ENCODE measurements around a stretch of chr18.

- RRBS = no CpG with 5 or more reads among the region's 2 CpGs
Observed at GRCh38 chr18:21056753-21057429, 54.7 kb downstream of the ROCK1 start.

GRCh38 chr18:21111900-21112178 lies 226 bp upstream of the ROCK1 start:
- RRBS = 5% methylated on average over 6 of the region's 19 CpGs

DNA sequence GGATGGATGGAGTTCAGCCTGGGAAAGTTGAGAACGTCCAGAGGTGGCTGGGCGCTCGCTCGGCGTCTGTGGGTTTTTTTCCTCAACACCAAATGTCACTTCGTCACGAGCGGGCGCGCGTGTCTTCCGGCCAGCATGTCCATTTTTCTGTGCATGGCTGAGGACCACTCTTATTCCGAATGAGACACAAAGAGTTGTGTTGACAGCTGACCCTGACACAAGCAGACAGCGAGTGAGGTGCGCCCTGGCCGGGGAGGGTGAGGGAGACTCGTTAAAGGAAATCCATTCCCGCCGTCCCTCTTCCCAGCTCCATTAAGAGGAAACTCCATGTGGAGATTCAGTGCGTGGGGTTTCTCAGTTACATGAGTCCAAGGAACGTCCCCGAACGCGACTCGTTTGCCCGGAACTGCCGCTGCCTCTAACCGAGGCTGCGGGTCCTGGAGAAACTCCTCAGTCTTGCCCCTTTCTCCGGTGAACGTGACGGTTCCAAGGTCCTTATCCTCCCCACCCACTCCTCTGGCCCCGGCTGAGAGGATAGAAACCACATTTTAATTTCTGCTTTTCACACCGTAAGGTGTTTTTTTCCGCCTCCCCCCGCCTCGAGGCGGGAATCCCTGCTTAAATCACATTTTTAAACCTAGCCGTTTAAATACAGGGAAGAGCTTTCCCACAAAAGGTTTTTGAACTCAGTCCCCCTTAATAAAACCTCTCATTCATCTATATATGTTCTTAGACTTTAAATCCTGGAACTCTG lies 1.1 kb downstream of the GREB1L start:
- RRBS = 22% methylated on average over 8 of the region's 39 CpGs

- RRBS = no CpG with 5 or more reads among the region's 2 CpGs
Observed at GRCh38 chr18:21529412-21529987, 71.0 kb downstream of the ESCO1 start.

- RRBS = 0% methylated on average over 1 of the region's 13 CpGs
Observed at GRCh38 chr18:21741884-21742247, 1.3 kb downstream of the MIB1 start.

- RRBS = no CpG with 5 or more reads among the region's 5 CpGs
Observed at GRCh38 chr18:21811906-21812838, 71.6 kb downstream of the MIB1 start.

DNA sequence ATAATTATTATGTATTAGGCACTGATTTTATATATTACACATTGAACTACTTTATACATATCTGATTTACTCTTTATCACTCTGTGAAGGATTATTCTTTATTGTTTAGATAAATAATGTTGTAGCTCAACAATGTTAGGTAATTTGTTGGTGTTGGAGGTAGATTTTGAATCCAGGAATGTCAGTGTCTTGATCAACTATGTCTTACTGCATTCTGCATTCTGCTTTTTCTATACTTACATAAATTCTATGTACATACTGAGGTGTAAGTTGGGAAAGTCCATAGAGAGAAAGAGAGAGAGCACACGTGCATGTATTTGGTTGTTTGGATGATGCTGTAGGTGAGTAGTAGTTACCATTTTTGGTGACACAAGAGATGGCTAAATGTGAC lies 111.4 kb downstream of the MIB1 start:
- RRBS = no CpG with 5 or more reads among the region's 1 CpG

DNA sequence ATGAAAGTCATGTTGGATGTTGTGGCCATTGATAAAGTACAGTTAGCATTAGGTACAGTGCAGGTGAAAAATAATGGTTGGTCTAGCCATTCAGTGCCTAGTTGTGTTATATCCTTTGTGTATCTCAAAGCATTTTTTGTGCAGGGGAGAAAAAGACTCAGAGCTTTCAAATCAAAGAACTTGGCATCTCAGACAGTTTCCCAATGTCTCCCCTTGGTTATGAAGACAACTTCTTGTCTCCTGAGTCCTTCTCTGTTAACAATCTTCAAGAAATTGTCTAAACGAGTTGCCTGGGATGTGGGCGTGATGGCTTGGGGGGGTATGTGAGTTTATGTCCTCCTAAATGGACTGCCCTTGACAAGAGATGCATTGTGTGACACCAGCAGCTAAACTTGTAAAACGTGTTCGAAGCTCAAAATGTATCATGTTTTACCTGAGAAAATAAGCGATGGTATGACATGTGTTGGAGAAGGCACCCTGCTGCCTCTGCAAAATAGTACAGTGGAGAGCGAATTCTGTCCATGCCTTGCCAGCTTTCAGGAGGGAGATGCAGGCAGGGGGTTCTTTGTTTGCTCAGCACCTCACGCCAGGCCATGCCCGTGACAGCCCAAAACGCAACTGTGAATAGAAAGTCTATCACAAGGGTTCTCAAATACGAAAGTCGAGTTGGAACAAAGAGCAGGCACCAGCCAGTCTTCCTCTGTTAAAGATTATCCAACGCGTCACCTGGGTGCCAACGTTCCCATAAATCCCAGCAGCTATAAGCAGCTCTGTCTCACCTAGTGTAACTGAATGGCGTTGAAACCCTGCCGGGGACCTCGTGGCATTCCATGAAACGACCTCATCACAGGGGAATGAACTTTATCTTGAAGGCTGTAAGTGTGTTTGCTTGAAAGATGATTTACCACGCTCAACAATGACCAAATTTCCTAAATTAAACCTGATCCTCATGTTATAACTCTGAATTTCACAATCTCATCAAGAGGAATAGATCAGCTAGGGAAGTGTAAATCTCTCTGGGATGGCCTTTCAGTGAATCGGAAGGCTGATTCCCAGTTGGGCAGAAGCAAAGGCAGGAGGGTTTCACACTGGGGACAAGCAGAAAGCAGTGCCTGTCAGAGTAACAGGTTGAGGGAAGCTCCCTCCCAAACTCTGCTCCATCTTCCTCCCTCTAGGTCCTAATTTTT lies 85.0 kb upstream of the GATA6 start:
- RRBS = no CpG with 5 or more reads among the region's 20 CpGs

- RRBS = no CpG with 5 or more reads among the region's 5 CpGs
Observed at GRCh38 chr18:22339844-22340321, 77.8 kb downstream of the CTAGE1 start.

DNA sequence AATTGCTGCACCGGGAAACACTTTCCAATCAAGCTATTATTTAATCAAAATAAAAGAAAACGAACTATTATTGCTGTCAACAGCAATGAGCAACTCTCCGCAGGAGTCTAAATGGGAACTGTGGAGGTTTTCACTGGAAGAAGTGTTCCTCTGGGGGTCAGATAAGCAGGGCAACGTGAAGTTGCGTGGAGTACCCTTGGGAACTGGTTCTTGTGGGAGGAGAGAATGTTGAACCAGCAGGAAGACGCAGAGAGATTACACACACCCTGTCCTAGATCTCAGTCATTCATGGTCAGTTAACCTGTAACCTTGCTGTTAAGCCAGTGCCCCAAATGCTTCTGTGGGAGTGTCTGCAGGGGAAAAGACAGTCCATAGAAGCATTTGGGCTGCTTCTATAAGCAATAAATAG lies 20.4 kb upstream of the CABLES1 start:
- RRBS = no CpG with 5 or more reads among the region's 6 CpGs

- RRBS = no CpG with 5 or more reads among the region's 18 CpGs
Observed at GRCh38 chr18:23133803-23134755, 1.2 kb upstream of the CABLES1 start.

DNA sequence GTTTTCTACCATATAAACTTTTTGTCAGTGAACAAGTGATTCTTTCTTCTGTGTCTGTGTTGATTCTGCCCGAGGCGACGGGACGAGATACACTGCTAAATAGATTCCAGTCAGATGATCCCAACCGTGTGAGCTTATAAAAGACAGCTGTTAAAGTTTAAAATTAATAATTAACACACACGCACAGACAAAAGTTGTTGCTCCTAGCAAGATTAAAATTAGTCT lies 24.2 kb downstream of the CABLES1 start:
- RRBS = no CpG with 5 or more reads among the region's 6 CpGs

GRCh38 chr18:23253448-23254163 lies 118.3 kb downstream of the CABLES1 start:
- RRBS = no CpG with 5 or more reads among the region's 14 CpGs

GRCh38 chr18:23466298-23466854 lies 13.3 kb downstream of the RIOK3 start:
- RRBS = no CpG with 5 or more reads among the region's 3 CpGs

DNA sequence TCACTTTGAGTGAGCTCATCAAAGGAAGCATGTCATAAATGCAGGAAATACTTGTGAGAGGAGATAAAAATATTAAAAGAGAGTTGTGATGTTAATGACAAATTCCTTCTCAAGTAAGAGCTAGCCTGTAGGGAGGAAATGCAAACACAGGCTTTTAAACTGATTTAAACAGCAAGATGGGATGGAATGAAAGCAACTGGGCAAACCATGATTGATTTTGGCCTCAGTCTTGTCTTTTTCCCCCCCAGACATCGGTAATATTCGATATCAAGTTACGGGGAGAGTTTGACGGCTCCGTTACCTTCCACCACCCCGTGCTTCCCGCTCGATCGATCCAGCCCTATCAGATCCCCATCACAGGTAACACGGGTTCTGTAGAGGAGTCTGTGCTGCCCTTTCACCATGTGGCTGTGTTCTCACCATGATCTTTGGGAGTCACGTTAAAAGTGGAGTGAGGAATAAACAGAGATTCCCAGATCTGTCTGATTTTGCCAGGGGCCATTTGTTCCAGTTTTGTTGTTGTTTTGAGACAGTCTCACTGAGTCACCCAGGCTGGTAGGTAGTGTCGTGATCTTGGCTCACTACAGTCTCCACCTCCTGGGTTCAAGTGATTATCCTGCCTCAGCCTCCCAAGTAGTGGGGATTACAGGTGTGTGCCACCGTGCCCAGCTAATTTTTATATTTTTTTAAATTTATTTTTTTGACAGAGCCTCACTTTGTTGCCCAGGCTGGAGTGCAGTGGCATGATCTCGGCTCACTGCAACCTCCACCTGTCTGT lies 16.8 kb downstream of the RMC1 start:
- RRBS = no CpG with 5 or more reads among the region's 14 CpGs

DNA sequence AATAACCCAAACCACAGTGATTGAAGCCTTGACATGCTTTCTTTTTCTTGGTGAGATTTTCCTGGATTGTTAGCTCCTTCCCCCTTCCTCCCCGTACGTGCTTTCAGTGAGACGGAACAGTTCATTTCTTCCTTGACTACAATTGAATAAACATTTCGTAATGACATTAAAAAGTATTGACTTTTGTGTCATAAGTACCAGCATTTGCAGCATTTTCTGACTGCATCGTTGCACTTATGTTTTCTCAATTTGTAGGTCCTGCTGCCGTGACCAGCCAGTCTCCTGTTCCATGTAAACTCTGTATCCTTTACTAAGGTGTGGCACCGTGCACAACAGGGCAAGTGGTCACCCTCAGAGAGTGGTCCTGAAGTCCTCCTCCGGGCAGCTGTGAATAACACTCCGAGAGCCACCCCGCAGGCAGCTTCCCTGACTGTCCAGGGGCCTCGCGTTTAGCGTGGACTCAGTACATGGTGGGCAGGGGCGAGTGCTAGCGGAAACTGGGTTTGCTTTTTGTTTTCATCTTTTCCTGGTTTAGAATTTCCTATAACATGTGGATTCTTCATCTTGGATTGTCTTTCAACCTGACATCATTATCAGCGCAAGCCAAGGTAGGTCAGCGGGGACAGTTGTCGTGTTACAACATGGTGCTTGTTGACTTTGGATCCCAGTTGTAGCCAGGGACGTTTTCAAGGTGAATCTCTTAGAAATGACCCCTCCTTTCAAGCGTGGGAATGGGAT lies 20.7 kb downstream of the RMC1 start:
- RRBS = no CpG with 5 or more reads among the region's 20 CpGs

DNA sequence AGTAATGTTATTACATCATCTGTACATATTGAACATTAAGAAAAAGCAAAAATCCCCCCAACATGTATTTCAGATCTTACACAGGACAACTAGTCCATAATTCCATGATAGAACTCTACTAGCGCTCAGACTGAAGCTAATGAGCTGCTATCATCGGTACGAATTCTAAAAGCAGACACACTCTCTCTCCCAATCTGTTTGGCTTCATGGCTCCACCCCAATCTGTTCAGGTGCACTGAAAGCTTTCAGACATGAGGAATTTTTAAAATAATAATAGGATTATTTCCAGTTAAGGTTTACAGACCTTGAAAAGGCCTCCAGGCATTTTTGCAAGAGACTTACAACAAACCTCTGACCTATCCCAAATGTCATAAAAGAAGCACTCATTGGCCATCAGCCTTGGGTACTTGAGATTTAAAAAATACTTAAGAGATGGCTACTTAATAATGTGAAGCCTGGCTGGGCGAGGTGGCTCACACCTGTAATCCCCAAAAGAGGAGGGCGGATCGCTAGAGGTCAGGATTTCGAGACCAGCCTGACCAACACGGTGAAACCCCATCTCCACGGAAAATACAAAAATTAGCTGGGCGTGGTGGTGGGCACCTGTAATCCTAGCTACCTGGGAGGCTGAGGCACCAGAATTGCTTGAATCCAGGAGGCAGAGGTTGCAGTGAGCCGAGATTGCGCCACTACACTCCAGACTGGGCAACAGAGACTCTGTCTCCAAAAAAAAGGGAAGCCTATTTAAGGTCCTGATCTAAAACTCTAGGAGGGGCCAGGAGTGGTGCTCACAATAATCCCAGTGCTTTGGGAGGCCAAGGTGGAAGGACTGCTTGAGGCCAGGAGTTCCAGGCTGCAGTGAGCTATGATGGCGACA lies 1.9 kb downstream of the NPC1 start:
- RRBS = no CpG with 5 or more reads among the region's 13 CpGs

DNA sequence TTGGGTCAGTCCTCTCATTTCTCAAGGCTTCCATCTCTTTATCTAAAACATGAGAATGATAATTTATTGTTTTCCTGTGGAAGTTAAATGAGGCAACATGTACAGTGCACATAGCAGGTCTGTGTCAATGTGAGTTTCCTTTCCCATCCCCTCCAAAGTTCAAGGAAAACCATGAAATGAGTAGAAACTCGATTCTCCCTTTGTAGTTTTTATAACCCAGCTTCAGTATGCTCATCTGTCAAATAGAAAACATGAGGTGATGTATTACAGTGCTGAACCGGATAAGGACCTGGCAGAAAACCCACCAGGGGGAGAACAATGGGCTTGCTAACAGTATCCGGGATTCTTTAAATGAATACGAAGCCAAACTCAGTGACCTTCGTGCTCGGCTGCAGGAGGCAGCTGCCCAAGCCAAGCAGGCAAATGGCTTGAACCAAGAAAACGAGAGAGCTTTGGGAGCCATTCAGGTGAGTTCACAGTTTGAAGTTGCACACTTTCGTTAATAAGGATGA lies 113.6 kb upstream of the TTC39C start:
- RRBS = 83% methylated on average over 1 of the region's 8 CpGs

DNA sequence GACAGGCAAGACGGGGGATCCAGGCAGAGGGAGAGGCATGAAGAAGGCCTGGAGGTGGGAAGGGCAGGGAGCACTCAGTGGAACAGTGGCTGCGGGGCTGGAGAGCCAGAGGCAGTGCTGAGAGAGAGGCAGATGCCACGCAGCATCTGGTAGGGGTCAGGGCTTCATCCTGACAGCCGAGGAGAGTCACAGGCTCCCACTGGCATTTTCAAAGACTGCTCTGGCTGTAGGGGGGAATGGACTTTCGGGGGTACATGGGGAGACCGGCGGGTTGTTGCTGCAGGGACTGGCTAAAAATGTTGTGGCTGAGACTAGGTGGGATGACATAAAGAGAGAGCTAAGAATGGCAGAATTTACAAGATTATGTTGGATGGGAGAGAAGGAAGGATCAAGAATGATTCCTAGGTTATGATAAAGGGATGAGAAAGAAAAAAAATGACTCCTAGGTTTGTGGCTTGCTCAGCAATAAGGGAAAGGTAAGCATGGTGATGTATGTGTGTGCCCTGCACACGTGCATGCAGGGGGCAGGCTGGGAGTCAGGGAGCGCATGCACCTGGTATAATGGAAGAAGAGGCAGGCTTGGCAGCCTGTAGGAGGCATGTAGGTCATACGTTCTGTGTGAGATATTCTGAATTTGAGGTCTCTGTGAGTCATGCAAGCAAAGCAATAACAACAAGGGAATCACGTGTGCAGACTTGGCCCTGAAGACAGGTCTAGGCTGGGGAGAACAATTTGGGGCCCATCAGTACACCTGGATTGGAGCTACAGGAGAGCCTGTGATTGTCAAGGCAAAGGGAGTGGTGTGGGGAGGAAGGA lies 94.7 kb upstream of the TTC39C start:
- RRBS = no CpG with 5 or more reads among the region's 11 CpGs

DNA sequence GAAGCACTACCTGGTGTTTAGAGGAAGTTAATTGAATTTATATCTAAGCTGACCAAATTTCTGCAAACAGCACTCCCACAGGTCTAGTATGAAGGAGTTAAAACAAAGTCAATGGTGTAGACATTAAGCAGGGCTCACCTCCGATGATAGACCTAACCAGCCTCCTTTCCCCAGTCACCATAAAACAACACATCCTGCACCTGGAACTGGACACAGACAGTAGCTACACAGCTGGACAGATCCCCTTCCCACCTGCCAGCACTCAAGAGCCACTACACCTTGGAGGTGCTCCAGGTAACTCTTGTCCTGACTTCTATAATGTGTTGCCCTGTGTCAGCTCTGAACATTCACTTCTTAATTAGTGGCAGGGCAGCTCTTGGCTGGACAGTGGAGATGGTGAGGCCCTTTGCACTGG lies 61.7 kb upstream of the TTC39C start:
- RRBS = no CpG with 5 or more reads among the region's 1 CpG